Bronchial epithelial cell (primary cell): ENCODE results near the genes PLPP2 and PRSS57.

GRCh38 chr19:291055-292027 is at the start of gene PLPP2:
Gene PLPP2, minus strand, starts transcription at chr19:291403.
- RRBS, 2 experiments: 2 to 3% methylated on average over 39 of the region's 112 CpGs

- RRBS, 2 experiments: 89 to 94% methylated on average over 5 to 10 of the region's 50 CpGs
Observed at GRCh38 chr19:305333-306296, 14.4 kb upstream of the PLPP2 start.

DNA sequence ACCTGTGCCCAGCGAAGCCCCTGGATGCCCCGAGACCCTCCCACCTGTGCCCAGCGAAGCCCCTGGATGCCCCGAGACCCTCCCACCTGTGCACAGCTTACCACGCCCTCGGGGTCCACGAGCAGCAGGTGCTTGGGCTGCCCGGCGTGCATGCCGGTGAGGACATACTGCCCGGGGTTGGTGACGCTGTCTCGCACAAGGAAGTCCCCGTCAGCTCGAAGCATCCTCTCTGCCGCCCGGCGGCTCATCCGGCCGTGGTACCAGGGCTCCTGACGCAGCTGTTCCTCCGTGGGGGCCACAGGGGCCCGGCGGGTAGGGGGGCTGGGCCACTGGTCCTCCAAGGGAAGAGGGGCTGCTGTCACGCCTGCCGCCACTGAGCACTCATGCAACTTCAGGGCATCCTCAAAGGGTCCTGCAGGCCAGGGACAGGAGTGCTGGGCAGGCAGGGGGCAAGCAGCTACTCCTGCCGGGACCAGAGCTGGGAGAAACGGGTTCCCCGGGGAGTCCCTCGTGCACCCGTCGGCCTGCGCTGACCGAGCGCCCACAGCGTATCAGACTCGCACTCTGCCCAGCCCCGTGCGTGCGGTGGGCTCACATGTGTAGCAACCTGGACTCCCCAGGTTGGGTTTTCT is 13.2 kb upstream of the C2CD4C start:
- RRBS, 2 experiments: 92 to 93% methylated on average over 12 of the region's 40 CpGs

DNA sequence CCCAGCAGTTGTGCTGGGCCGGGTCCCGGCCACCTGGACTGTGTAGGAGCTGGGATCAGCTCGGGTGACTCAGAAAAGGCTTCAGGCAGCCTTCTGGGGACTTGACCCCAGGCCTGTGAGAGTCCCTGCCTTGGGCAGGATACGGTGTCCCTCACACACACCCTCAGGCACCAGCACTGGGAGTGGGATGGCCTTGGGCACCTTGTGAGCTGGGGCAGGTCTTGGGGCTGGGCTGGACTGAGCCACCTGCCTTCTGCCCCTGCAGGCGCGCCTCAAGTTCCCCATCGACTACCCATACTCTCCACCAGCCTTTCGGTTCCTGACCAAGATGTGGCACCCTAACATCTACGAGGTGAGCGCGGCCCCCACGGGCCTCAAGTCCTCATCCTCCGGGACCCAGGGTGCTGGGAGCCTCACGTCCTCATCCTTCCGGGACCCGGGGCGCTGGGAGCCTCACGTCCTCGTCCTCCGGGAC is 4.0 kb downstream of the CDC34 start:
- RRBS, 2 experiments: 95 to 98% methylated on average over 2 of the region's 20 CpGs

- RRBS, 2 experiments: 95 to 96% methylated on average over 5 to 8 of the region's 46 CpGs
Observed at GRCh38 chr19:536352-537178, 5.0 kb downstream of the CDC34 start.

DNA sequence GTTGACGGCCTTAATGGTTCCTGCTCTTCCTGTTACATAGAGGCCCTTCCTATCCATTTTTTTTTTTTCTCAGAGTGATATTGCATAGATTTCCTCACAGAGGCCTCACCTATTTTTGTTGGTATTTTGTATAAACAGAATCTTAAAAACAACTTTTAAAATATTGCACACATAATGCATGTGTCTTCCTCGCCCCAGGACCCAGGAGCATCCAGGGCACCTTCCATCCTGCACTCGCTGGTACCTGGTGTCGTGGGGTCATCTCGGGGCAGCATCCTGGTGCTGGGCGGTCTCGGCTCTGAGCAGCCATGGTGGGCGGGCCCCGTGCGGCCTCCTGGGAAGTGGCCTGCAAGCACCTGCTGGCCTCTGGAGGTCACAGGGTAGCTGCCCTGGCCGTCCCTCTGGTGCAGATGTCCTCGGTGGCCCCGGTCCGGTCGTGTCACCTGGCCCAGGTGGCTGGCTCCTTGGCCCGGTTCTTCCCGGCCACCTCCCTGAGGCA is 5.3 kb upstream of the GZMM start:
- RRBS, 2 experiments: 96% methylated on average over 1 of the region's 17 CpGs; no CpG with 5 or more reads in 1 of the 2 experiments

- RRBS, 2 experiments: 29 to 50% methylated on average over 10 to 15 of the region's 55 CpGs
Observed at GRCh38 chr19:610570-611736, 21.3 kb downstream of the HCN2 start.

- RRBS, 2 experiments: 4 to 14% methylated on average over 4 of the region's 29 CpGs
Observed at GRCh38 chr19:661416-662083, 1.5 kb downstream of the RNF126 start.

- RRBS, 2 experiments: 21 to 28% methylated on average over 1 of the region's 30 CpGs
Observed at GRCh38 chr19:695317-695875, at the start of gene PRSS57. Gene PRSS57, minus strand, starts transcription at chr19:695452.

DNA sequence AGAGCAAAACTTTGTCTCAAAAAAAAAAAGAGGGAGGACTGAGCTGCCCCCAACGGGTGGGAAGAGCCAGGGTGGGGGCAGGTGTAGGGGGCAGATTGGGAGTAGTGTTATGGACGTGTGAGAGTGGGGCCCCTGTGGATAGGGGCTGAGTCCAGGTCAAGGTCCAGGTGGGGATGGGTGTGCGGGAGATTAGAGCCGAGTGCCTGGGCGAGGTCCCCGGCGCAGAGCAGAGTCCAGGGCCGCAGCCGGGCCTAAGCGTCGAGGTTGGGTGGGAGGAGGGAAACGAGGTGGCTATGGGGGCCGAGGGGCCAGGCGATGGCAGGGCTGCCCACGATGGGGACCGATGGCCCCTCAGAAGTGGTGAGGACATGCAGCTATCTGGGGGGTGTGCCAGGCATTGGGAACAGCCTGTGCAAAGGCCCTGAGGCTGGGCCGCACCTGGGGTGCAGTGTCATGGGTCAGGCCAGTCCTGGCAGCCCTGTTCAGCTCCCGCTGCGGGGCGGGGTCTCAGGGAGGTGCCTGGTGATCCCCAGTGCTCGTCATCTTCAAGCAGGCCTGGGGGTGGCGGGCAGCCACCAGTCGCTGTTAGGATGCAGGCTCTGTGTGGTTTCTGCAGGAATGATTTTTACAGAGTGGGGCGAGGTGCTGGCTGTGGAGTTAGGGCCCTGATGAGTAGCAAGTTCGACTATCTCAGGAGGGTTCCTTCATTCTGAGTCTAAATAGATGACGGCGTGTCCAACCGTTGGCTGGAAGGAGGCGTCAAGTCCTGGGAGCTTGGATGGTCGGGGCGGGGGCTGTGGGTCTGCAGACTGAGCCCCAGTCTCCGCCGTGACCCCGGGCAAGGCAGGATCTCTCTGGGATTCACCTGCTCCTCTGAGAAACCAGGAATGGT is 12.2 kb upstream of the MISP start:
- RRBS, 2 experiments: no CpG with 5 or more reads among the region's 34 CpGs

GRCh38 chr19:814621-815618 is 6.8 kb downstream of the PLPPR3 start:
- RRBS, 2 experiments: 89 to 94% methylated on average over 8 to 11 of the region's 66 CpGs

GRCh38 chr19:823450-824179 is 1.9 kb upstream of the PLPPR3 start:
- RRBS, 2 experiments: no CpG with 5 or more reads among the region's 19 CpGs

DNA sequence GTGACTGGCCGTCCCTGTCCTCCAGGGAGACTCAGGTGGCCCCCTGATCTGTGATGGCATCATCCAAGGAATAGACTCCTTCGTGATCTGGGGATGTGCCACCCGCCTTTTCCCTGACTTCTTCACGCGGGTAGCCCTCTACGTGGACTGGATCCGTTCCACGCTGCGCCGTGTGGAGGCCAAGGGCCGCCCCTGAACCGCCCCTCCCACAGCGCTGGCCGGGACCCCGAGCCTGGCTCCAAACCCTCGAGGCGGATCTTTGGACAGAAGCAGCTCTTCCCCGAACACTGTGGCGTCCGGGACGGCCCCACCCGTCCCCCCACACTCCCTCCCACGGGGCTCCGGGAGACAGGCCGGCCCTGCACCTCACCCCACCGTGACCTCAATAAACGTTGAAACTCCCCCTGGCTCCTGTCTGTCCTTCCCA is 4.3 kb upstream of the ELANE start:
- RRBS, 2 experiments: 8 to 15% methylated on average over 11 of the region's 27 CpGs

GRCh38 chr19:870950-871351 is 11.5 kb downstream of the CFD start:
- RRBS, 2 experiments: 82 to 86% methylated on average over 11 to 17 of the region's 28 CpGs

DNA sequence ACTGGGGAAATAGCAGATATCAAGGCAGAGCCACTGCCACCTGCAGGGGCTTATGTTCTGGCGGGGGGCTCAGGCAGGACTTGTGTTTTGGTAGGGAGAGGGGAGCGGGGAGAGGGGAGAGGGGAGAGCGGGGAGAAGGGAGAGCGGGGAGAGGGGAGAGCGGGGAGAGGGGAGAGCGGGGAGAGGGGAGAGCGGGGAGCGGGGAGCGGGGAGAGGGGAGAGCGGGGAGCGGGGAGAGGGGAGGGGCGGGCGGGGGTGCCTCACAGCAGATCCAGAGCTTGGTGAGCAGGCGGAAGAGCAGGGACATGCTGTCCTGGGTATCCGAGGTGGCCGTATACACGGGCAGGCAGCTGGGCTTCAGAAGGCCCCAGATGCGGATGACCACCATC is 12.2 kb downstream of the CFD start:
- RRBS, 2 experiments: no CpG with 5 or more reads among the region's 18 CpGs

DNA sequence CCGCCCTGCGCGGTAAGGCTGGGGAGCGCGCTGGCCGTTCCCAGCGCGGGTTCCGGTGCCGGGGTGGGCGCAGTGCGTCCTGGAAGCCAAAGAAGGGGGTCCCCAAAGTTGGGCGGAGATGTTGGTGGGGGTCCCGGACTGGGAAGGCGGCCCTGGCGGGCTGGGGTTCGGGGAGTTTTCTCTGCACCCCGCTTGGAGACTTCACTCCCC is 256 bp downstream of the ARID3A start:
- RRBS, 2 experiments: under 1 to 1% methylated on average over 11 of the region's 18 CpGs

- RRBS, 2 experiments: no CpG with 5 or more reads among the region's 15 CpGs
Observed at GRCh38 chr19:928646-929253, 2.9 kb downstream of the ARID3A start.

GRCh38 chr19:966432-966960 is 17.6 kb upstream of the WDR18 start:
- RRBS, 2 experiments: no CpG with 5 or more reads among the region's 15 CpGs

DNA sequence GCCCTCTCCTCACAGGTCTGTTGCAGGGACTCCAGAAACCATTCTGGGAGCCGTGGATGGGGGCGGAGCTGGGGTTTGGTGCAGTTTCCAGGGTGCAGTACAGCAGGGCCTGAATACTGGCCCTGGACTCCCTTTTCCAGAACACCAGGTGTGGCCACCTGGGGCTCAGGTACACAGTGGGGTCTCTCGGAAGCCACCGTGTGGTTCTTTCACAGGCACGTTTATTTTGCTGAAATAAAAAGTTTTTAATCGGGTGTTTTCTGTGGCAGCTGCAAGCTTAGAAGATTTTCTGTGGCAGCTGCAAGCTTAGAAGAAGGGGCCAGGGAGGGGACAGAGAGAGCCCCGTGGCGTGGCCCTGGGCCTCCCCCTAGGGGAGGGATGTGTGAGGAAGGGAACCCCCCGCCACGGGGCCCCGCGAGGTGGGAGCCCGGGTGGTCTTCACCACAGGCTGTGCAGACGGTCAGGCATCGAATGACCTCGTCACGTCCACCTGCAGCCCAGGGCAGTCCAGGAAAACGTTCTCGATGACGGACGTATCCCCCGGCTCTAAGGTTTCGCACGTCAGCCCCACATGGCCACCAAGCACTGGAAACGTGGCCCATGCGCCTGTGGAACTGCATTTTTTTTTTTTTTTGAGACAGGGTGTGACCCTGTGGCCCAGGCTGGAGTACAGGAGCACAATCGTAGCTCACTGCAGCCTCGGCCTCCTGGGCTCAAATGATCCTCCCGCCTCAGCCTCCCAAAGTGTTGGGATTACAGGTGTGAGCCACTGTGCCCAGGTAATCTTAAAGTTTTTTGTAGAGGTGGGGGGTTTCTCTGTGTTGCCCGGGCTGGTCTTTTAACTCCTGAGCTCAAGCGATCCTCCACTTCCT is 8.6 kb downstream of the POLR2E start:
- RRBS, 2 experiments: 76% methylated on average over 7 of the region's 31 CpGs; no CpG with 5 or more reads in 1 of the 2 experiments

DNA sequence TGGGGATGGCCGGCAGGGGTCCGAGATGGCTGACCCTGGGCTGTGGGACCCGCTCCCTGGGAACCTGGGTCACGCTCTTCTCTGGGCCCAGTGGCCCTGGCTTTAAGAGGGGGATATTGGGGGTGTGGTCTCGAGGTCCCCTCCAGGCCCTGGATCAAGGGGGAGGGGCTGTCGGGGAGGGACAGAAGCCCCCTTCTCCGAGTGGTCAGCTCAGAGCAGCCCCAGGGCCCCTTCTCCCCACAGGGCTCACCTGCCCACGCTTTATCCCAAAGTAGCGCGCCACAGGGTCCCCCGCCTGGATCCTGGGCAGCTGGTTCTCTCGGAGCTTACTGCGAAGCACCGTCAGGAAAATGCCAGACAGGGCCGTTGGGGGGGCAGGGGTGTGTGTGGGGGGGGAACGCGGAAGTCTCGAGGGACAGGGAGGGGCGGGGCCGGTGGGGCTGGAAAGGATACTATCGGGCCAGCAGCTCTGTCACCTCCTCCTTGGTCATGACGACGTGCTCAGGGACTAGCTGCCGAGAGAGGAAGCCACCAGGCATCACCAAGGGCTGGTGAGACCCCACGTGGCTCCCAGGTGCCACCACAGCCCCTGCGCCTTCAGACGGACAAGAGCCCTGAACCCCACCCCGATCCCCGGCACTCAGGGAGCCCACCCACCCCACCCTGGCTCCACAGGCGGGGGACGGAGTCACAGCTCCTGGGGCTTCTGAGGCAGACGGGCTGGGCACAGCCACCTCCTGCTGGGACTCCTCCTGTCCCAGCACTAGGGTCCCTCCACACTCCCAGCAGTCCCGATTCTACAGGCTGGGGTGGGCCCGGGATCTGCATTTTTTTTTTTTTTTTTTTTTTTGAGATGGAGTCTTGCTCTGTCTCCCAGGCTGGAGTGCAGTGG is 5.3 kb downstream of the POLR2E start:
- RRBS, 2 experiments: no CpG with 5 or more reads among the region's 34 CpGs